CMK (cell line): Measurements from ENCODE around the genes RBMS1 and FIGN.

- RRBS, result no CpG with 5 or more reads among the region's 3 CpGs
Measured at GRCh38 chr2:160253706-160253999, 53.6 kb upstream of the ITGB6 start.

DNA sequence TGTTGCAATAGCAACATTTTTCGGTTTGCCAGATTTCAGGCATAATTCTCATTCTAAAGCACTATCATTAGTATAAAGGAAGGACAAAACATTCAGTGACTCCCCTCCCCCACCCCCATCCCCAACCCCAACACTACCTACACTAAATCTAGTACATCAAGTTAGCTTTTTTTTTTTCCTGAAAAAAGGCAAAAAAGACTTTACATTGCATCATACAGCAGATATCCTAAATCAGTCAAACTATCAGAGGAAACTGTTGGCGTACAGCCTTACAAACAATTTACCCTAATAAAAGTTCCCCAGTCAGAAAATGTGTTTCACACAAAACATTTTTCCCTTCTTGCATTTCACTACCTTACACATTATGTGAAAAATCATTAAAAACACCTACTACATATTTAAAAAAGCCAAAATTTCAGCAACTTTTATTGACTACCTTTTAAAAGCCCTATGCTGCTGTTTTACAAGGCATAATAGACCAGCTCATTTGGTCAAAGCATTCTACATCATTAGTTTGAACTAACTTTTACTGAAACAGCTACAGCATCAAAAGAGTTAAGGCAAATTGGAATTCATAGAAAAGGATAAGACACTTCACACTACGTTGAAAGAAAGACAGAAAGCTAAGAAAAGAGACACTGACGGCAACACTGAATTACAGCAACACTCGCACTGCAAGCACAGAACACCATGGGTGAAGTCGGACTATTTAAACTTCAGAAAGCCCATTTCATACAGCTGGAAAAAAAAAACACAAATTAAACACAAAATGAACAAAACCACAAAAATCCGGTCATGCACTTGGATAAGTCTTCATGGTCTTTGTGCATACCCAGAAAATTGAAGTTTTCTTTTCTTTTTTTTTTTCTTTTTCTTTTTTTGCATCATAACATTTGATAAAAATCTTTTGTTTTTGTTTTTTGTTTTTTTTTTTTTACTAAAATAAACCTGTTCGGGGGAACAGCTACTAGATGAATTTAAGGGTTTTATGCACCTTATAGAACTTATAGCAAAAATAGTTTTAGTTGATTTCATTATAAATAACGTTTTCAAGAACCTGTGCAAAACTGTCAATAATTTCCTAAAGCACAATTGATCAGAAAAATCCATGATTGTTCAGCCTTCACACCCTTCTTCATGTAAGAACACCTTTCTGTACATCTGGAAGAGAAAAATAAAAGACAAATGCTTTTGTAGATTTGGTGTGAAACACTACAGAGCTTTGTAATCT, 73.9 kb upstream of the ITGB6 start:
- RRBS, result no CpG with 5 or more reads among the region's 9 CpGs

GRCh38 chr2:160279977-160280310, 79.9 kb upstream of the ITGB6 start:
- RRBS, result no CpG with 5 or more reads among the region's 1 CpG

GRCh38 chr2:160493216-160494192, at the start of gene RBMS1:
TSS of gene RBMS1 (minus strand) at chr2:160493807.
- RRBS, result 2% methylated on average over 15 of the region's 72 CpGs

DNA sequence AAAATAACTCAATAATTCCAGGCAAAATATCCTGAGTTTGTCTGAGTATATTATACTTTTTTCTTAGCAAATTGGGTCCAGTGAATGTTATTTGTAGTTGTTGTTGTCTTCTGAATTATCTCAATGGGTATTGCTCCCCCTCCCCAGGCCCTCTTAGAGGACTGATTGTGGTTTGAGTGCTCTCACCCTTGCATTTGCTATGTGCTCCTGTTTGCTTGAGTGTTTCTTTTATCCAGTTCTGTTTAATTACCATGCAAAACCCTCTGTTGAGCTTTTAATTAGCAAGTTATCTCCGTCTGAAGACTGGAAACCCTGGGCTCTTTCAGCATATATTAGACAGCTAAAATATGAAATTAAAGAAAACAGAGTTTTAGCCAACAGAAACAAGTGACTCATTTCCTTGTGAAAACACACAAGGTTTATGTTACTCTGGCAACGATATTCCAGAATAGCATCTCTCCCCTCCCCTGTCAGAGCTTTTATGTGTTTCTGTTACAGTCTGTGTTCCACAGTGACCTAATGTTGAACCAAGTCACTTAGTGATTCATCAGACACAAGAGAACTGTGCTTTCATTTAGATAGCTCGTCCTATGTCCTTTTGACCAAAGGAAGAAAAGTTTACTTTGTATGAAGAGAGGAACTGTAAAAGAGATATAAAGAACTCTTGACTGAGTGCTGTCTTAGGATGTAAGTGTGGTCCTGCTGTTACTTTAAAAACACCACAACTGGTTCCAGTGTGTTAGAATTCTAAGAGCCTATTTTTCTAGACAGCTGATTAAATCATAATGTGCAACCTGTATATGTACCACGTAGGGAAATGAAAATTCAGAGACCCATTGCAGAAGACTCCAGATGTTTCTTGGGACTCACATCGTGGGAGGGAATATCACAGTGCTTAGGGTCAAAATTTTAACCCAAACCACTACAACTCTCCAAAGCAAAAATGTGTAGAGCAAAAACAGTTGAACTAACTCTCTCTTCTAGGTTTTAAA, 172.8 kb upstream of the RBMS1 start:
- RRBS, result no CpG with 5 or more reads among the region's 5 CpGs

- RRBS, result no CpG with 5 or more reads among the region's 6 CpGs
Measured at GRCh38 chr2:160813487-160813977, 319.9 kb upstream of the RBMS1 start.

GRCh38 chr2:161170791-161171755, 10.8 kb downstream of the TANK start:
- RRBS, result no CpG with 5 or more reads among the region's 1 CpG

DNA sequence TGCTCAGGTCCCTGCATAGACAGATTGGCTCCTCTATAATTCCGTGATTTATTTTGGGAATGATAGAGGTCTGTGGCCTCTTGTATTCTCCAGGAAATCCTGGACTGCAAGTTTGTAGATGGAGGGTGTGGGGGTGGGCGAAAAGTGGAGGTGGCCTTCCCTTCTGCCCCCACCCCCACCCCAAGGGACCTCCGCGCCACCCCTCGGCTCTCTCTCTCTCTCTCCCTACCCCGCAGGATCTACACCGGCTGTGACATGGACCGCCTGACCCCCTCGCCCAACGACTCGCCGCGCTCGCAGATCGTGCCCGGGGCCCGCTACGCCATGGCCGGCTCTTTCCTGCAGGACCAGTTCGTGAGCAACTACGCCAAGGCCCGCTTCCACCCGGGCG, 7.0 kb downstream of the TBR1 start:
- RRBS, result 89% methylated on average over 15 of the region's 24 CpGs

- RRBS, result no CpG with 5 or more reads among the region's 1 CpG
Measured at GRCh38 chr2:161988665-161988928, 85.4 kb downstream of the DPP4 start.

DNA sequence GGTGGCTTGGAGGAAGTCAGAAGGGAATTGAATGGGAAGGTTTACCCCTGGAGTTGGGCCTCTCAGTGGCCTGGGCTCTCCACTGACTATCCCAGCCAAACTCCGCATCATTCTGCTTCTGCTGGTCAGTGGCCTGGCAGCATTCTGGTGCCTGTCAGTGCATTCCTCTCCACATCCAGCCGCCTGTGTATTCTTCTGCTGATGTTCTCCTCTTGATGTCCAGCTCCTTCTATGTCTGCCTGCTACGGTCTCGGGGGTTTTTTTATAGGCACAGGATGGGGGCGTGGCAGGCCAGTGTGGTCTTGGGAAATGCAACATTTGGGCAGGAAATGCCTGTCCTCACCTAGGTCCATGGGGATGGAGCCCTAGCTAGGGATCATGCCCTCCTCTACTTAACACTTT, 10.4 kb upstream of the IFIH1 start:
- RRBS, result no CpG with 5 or more reads among the region's 5 CpGs

DNA sequence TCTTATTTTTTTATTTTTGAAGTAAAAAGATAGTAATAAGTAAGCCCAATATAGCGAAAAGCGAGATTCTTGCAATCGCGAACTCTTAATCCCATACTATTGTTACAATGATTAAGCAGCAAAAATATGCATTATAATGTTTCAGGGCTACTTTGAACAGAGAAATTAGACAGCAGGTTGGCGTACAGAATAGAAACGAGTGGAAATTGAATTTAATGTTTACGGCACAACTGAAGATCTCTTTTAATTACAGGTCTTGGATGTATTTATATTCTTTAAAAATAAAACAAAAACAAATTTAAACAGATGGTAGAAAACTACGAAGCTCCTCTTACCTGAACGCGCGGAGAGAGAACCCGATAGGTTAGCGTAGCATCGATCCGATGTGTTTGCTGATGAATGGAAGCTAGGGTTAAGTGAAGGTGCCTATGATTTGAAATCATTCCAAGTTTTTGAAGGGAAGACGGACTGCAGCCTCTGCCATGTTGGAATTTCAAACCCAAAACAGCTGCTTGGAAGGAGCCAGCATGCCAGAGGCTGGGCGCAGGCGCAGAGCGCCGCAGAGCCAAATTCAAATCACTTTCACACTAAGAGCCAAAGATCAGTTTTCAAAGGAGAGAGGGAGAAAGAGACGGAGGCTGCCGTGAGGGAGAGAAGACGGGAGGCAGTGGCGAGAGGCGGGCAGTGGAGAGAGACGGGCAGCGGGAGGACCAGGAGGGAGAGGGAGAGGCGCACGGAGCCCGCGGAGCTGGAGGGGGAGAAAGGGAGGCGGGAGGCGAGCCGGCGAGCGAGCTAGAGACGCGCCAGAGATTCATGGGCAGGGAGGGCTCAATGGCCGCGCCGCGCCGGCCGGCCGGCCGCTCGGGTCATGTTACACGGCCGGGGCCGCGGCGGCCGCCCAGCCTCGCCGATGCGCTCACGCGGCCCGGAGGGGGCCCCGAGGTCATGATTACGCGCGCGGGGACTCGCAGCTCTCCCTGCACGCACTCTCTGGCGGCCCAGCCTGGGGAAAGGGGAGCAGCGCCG, at the start of gene FIGN:
TSS of gene FIGN (minus strand) at position 506 of the 1,026 bp plus-strand sequence.
- RRBS, result 91% methylated on average over 4 of the region's 69 CpGs

DNA sequence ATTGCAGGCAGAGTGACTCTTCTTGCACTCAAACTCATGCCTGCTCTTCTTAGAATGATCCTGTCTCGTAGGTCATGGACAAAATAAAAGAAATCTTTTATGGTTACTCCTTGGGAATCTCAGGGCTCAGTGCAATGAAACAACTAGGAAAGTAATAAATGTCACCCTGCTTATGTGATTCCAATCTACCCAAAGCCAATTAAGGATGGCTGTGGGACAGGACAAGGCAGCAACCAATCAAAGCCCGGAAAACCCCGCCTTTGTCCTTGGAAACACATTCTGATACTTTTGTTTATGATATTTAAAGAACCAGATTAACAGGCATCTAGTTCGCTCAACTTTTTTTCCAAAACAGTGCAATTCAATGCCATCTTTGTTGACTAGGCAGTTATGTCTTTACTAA, 52.9 kb downstream of the GRB14 start:
- RRBS, result no CpG with 5 or more reads among the region's 4 CpGs

DNA sequence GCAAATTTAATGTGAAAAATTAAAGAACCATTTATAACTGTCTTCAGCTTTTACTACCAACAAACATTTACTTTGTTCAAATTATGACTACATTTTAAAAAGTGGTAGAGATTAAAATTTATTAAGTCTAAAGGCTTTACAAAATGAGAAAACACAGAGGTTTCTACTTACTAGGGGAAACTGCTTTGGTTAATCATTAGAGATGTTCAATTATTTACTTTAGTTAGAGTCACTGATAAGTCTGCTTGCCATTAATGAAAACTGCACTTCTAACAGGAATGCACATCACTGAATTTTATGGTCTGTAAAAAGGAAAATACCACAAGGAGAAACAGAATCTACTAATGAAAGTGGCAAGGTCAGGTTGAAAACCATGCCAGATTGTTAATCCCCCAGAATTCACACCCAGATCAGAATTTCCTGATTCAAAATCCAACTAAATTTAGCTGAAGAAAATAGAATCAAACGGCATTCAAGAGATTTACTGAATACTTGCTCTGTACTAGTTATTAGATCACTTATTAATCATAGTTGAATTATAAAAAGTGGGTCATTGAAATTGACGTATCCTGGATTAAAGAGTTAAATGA, 90.5 kb upstream of the GRB14 start:
- RRBS, result no CpG with 5 or more reads among the region's 2 CpGs

GRCh38 chr2:164733850-164734511, 107.6 kb downstream of the COBLL1 start:
- RRBS, result no CpG with 5 or more reads among the region's 3 CpGs

DNA sequence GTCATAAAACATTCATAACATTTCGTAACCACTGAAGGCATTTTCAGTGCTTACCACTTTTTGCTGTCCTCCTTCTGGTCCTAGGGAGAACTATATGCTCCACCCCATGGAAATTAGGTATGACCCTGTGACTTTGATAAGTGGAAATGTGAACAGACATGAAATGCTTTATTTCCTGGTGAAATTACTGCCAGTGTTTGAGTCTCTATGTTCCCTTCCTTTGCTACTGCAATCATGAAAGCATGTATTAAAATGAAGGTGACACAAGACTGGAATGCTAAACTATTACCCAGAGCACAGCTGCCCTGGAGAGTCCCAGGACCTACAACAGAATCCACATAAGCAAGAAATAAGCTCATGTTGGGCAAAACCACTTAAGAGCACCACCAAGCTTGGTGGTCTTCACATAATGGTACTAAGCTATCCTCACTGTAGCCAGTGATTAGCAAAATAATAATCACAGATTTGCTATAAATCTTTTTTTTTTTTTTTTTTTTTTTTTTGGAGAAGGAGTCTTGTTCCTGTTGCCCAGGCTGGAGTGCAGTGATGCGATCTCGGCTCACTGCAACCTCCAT, 2.1 kb upstream of the COBLL1 start:
- RRBS, result no CpG with 5 or more reads among the region's 3 CpGs

DNA sequence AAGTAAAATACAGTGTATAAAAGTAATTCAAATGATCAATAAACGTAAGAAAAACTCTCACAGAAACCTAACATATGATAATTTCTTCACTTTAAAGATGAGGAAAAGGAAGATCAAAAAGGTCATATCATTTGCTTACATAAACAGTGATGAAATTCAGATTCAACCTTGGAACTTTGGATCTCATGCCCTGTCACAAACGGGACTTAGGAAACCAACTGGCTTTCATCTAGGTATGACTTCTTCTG, 45.7 kb upstream of the COBLL1 start:
- RRBS, result no CpG with 5 or more reads among the region's 2 CpGs

- RRBS, result no CpG with 5 or more reads among the region's 3 CpGs
Measured at GRCh38 chr2:165055075-165055462, 99.7 kb upstream of the SLC38A11 start.